Skin of body (tissue), 2 donors: ENCODE measurements around the genes TGM2 and BPI.

GRCh38 chr20:36845650-36846428 is 17.5 kb downstream of the SOGA1 start:
- RAMPAGE, long total RNA: no peak

DNA sequence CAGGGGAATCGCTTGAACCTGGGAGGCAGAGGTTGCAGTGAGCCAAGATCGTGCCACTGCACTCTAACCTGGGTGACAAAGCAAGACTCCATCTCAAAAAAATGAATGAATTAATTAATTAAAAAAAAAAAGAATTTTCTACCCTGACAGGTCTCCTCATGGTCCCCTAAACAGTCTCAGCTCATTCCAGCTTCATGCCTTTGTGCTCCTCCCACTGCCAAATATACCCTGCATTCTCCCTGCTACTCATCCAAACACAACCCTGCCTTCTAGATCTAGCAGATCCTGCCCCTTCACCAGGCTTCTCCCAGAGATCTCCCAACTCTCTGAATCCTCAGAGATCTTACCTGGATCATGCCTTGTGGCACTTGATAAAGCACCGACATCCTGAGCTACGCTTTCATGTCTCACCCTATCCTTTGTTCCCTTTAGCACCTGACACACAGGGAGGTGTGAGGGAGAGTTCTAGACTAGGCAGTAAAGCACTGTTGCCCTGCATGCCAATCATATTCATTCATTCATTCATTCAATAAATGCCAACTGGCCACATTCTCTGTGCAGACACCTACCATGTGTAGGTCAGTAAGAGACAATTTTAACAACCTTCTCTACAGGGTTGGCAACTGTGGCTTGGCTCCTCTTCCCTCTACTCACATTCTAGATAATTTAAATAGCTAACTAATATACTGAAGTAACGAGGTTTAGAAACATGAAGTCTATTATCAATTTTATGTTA is 21.0 kb downstream of the TLDC2 start:
- RAMPAGE, long total RNA: no peak

GRCh38 chr20:36908200-36909031 is 32.5 kb downstream of the TLDC2 start:
- RAMPAGE, long total RNA: no peak

DNA sequence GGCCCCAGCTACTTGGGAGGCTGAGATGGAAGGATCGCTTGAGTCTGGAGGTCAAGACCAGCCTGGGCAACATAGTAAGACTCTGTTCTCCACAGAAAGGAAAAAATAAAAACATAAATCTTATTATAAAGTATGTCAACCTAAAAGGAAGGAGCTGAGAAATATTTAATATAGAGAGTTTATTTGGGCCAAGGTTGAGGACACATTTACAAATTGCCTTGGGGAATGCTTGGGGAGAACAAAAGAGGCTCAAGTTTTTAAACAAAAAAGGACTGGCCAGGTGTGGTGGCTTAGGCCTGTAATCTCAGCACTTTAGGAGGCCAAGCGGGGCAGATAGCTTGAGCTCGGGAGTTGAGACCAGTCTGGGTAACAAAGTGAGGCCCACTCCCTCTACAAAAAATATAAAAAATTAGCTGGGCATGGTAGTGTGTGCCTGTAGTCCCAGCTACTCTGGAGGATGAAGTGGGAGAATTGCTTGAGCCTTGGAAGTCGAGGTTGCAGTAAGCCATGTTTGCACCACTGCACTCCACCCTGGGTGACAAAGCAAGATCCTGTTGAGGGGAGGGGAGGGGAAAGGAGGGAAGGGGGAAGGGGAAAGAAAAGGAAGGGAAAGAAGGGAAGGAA is 27.7 kb downstream of the SAMHD1 start:
- RAMPAGE, long total RNA: no peak

GRCh38 chr20:36944209-36944716 is 7.2 kb downstream of the SAMHD1 start:
- RAMPAGE, long total RNA: no peak

DNA sequence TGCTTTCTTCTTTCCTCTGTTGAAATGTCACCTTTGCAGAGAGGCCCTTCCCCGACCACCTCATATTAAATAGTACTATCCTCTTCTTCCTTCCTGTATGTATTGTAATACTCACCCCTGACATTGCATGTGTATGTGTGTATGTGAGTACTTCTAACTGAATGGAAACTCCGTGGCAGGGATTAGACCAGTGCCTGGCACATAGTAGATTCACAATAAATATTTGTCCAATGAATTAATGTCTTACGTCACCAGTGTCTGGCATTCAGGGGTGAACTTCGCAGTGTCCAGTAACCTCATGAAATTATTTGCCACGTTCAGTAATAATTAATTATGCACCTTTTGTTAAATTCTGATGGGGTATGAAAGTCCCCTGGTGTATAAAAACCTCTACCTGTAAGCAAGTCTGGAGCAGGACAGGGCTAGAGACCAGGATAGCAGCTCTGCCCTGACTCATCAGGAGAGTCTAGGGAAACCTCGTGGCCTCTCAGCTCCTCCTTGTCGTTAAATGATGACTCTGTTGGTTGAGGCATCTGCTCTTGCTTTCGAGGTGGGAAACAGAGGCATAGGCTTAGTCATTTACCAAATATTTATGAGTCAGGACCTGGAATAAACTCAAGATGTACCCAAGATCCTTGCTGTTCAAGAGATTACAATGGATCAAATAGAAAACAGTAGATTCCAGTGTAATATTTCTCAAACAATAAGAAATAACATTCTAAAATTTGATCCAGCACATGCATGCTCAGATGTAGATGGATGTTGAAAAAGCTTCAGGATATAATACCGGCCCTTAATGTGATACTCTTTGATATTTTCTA is 5.4 kb downstream of the MANBAL start:
- RAMPAGE, long total RNA: no peak

- RAMPAGE, long total RNA: no peak
Measured at GRCh38 chr20:37300951-37302093, 11.9 kb downstream of the MANBAL start.

GRCh38 chr20:37308585-37309152 is 19.2 kb downstream of the MANBAL start:
- RAMPAGE, long total RNA: no peak

- RAMPAGE, long total RNA: no peak
Measured at GRCh38 chr20:37346508-37347051, 640 bp downstream of the SRC start.

- RAMPAGE, long total RNA: no peak
Measured at GRCh38 chr20:37396137-37397055, 50.5 kb downstream of the SRC start.

GRCh38 chr20:37528004-37528871 is 562 bp upstream of the BLCAP start:
- RAMPAGE, long total RNA: no peak

- RAMPAGE, long total RNA: no peak
Measured at GRCh38 chr20:37737681-37738399, 44.0 kb downstream of the CTNNBL1 start.

DNA sequence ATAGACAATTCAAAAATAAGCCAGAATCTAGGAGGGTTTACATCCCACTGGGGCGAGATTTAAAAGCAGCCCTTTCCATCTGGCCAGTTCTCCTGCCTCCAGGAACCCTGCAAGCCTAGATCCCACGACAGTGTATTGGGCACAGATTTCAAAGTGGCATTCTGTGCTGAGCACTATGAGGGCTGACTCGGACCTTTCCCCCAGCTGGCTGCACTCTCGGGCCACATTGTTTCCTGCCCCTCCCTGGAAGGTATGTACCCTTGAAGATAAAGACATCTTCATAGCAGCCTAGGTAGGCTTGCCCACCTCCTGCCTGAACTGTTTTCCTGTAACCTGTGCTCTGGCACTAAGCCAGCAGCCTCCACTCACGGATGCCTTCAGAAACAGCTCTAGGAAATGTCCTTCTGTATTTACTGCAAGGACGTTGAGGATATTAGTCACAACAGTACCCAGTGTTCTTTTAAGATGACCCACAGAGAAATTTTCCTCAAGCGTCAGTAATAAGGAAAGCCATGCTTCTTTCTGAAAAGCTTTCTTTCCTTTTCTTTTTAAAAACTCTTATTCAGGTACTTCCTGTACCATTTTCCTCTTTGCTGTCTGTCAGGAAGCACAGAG is 43.7 kb downstream of the TTI1 start:
- RAMPAGE, long total RNA: no peak

GRCh38 chr20:38162619-38163363 is 2.3 kb downstream of the TGM2 start:
- RAMPAGE, long total RNA: no peak

DNA sequence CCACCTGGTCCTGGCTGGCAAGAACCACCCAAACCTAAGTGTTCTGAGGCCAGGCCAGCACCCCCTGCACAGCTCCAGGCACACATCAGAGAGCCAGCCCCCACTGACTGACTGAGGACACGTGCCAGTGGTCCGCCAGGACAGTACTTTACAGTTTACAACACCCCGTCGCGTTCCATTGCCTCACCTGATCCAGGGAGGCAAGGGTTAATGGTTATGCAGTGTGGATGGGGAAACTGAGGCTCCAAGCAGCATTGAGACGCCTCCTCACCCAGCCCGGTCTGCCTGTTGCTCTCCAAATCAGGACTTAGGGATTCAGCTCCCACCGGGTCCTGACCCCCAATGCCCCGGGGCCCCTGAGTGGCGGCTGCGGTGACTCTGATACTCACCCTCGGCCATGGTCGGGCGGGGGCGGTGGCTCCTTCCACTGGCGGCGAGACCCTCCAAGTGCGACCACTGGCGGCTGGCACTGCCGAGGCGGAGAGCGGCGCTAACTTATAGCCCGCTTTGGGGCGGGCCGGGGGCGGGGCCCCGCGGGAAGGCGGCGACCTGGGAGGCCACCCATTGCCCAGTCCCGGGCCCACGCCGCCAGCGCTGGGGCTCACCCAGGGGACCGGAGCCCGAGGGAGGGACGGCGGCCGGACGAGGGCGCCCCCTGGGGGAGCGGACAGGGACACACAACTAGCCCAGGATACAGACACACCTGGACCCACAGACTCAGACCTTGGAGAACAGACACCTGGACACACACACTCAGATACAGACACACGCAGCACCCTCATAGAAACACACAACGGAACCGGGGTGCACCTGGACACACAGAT is at the start of gene TGM2:
TGM2 (minus strand) TSS at position 471 of the 824 bp plus-strand sequence.
- RAMPAGE, long total RNA: no peak

GRCh38 chr20:38196316-38197066 is 31.4 kb upstream of the TGM2 start:
- RAMPAGE, long total RNA: no peak

DNA sequence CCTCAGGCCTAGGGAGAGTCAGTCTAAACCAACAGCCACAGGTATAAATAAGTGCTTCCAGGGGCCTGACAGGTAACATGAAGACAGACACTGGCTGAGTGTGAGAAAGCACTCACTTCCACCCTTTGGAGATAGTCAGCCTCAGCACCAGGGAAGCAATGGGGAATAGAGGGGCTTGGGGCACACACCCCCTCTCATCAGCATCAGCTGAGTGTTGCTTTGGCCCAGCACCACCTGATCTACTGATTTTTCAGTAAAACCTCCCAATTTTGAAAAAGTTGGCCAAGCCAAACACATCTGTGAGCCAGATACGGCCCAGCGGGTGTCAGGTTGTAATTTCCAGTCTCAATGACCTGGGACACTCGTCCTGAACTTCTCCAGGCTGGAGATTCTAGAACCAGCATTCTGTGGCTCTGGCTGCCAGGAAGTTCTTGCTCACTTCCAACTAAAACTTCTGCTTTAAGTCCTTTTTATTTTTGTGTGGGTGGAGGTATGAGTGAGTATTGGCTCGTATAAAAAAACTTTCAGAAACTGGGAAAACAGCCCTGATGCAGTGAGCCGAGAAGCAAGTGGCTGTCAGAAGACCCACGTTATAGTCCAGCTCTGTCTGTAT is 5.2 kb downstream of the KIAA1755 start:
- RAMPAGE, long total RNA: no peak

DNA sequence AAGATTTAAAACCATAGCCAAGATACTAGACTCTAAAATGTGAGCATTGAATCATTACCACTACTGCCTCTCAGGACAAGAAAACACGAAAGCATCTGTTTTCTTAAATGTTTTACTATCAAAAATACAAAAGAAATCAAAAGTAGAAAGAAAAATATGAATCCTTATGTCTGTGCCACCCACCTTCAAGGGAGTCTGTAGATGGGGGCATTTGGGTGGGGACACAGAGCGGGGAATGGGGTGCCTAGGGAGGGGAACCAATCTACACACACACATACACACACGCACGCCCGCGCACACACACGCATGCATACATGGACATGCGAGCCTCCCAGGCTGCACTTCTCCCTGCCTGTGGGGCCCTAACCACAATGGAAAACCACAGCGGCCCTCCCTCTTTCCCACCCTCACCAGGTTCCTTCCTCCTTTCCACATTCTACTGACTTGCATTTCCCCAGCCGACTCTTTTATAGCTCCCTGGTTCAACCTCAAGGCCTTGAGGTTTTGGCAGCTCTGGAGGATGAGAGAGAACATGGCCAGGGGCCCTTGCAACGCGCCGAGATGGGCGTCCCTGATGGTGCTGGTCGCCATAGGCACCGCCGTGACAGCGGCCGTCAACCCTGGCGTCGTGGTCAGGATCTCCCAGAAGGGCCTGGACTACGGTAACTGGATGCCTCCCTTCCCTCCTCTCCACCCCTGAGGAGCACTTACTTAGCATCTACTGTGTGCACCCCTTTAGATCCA is at the start of gene BPI:
BPI (plus strand) TSS at position 465 of the 744 bp plus-strand sequence.
- RAMPAGE, long total RNA: no peak

DNA sequence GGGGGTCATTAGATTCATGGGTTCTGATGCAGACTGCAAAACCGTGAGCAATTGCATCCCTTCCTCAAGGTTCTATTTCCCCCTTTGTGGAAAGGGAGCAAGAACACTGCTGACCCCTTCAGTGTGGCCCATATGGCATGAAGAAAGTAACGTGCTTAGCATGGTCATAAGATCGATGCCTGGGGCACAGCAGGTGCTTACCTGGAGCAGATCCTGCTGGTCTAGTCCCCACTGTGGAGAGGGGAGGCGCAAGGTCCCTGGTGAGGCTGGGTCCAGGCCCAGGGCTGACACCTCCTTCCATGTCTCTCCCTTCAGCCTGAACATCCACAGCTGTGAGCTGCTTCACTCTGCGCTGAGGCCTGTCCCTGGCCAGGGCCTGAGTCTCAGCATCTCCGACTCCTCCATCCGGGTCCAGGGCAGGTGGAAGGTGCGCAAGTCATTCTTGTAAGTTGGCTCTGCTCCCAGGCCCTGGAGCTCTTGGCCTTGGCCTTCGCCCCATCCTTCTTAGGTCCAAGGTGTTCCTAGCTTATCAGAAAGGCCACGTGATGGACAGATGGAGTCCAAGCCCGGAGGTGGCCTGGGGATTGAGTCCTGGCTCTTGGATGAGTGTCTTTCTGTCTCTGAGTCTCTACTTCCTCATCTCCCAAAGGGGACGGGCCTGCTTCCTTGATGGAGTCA is 4.4 kb downstream of the LBP start:
- RAMPAGE, long total RNA: no peak

- RAMPAGE, long total RNA: no peak
Measured at GRCh38 chr20:38360269-38360788, 14.0 kb downstream of the LBP start.